PC-3 (cell line): ENCODE measurements around a stretch of chr10.

DNA sequence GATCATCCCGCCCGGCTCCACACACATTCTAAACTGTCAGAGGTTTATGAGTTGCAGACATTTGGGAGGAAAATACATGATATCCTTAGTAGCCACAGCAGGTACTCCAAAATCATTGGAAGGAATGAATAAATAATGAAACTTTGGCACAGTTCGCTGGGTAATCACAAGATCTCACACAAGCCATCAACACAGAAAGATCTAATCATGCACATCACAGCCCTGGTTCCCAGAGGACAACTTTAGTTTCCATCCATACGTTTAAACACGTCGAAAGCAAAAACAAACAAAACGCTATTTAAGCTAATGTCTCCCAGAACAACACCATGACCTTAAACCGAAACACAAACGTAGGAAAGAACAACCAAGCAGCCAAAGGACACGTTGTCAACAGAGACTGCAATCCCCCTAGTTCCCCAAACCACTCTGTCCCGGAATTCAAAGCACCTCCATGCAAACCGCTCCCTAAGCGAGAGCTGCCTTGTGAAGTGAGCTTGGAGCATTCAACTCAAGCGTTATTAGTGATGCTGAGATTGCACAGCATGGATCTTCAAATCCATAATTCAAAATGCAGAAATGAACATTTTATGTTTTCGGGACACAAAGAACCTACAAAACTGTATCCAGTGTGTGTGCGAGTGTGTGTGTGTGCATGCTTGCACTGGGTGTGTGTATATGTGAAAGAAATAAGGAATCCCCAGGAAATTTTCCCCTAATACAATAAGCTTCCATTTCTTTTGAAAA lies 12.2 kb downstream of the SVIL start:
- RAMPAGE, long total RNA, result no peak

GRCh38 chr10:29647146-29647480 lies 12.3 kb upstream of the SVIL start:
- RAMPAGE, long total RNA, result no peak

GRCh38 chr10:29703152-29703746 lies 68.5 kb upstream of the SVIL start:
- RAMPAGE, long total RNA, result no peak

- RAMPAGE, long total RNA, result no peak
Observed at GRCh38 chr10:29731572-29732483, 97.1 kb upstream of the SVIL start.

DNA sequence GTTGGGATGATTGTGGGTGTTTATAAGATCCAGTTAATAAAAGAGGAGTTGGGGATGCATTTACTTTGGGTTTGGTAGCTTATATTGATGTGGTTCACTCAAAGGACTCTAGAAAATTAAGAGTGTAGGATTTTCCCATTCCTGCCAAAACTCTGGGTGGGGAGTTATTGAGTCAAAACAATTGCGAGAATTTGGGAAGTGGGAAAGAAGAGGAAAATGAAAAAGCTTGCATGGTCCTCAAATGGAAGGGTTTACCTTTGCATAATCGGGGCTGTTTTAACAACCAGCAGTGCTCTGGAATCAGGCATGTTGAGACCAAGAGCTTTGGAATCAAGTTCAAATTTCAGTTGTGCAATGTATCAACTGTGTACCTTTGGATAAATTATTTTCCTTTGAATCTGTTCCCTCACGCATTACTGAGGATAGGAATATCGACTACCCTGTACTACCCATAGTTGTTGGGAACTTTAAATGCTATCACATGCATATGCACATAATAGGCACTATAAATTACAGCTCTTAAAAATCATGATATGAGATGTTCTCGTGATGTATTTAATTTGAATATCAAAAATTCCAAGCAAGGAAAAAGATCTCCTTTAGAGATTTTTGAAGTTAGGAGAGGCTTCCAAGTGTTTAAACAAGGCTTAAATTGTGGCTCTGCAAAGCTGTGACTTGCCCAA lies 205.5 kb downstream of the JCAD start:
- RAMPAGE, long total RNA, result no peak

- RAMPAGE, long total RNA, result no peak
Observed at GRCh38 chr10:29976224-29976640, 83.2 kb downstream of the JCAD start.

GRCh38 chr10:30000232-30000676 lies 59.1 kb downstream of the JCAD start:
- RAMPAGE, long total RNA, result no peak

DNA sequence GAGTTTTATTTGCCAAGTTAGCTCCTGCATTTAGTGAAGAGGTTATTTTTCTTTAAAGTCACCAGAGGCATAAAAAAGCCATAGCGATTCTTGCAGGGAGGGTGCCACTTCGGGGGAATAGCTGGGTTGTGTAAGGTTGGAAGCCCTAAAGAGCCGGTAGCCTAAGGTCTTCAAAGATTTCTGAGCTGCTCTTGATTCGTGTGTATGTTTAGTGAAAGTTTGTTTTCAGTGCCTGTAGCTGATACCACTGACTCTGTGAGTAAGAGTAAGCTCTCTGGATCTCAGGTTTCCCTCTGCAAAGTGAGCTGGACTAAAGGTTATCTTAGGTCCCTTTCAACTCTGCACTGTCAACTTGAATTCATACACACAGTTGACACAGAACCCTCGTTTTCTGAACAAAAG lies 4.4 kb downstream of the MAP3K8 start:
- RAMPAGE, long total RNA, result no peak

DNA sequence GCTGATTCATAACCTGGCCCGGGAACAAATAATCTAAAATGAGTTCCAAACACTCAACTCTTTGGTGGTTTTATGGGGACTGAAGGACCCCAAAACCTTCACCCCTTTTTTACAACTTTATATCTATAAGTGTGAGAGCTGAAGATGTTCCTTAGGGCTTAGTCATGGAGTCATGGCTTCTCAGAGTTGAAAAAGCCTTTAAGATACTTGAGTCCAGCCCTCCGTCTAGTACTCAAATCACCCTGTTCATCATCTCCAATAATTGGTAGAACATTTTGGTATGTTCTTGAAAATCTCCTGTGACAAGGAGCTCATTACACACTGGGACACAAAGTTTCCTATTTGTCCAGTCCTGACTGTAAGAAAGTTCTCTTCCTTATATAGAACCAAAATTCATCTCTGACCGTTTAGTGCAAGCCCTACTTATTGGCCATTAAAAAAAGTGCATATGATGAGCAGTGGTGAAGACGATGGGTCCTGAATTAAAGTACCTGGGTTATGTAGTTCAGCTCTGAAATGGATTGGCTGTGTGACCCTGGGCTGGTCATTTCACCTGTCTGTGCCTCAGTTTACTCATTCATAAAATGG lies 8.8 kb downstream of the MAP3K8 start:
- RAMPAGE, long total RNA, result no peak

DNA sequence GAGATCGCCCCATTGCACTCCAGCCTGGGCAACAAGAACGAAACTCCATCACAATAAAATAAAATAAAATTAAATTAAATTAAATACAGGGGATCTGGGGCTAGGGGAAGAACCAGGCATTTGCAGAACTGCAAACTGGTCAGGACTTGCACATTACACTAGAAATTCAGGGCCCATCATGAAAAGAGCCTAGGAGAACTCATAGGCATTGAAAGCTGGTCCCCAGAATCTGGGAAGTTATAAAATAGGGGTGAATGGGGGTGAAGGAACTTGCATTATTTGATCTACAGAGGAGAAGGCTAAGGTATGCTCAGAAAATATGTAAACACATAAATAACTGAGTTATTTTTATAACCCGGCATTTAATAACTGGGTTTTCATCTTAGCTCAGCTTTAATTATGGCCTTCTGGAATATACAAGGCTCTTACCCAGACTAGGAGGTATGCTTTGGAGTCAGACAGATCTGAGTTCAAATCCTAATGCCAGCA lies 10.5 kb downstream of the MAP3K8 start:
- RAMPAGE, long total RNA, result no peak

- RAMPAGE, long total RNA, result no peak
Observed at GRCh38 chr10:30454232-30455518, 20.7 kb downstream of the MAP3K8 start.

- RAMPAGE, long total RNA, result no peak
Observed at GRCh38 chr10:30455519-30456264, 21.7 kb downstream of the MAP3K8 start.

GRCh38 chr10:30553656-30554900 lies 75.5 kb downstream of the LYZL2 start:
- RAMPAGE, long total RNA, result no peak

DNA sequence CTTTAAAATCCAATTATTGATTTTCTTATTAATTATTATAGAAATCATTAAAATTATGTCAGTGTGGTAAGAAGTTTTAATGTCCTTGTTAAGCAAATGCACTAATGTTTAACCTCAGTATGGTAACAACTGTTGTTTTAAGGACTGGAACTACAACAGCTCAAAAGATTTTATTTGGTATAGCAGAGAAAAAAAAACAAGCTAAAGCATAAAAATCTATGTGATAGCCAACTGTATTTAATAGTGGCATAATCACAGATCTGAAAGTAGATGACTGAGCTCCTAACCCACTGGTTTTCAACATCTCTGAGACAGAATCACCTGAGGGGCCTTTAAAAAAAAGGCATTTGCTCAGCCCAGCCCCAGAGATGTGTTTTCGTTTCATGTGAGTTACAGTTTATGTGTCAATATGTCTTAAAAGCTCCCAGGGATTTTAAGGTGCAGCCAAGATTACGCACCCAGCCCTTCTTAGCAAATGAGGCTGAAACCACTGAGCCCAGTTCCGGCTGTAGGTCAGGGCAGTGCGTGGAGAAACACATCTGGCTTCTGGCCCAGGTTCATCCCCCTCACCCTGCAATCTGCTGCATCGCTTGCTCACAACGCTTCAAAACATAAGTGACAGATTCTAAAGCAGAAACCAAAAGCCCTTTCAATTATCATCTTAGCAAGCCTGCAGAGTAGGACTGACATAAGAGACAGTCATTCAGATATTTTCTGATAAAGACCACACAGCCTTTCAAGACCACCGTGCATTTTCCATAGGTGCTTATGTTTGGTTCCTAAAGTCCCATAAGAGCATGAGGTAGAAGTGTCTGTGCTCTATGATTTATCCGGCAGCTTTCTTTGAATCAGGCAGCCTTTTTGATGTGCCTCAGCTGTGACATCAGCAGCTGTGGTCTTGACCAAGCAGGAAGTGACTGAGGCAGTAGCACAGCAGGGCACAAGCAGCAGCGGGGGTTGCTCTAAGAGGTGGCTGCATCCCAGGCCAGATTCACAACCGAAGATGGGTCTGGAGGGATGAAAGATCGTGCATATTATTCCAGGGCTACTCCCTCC lies 71.9 kb upstream of the LYZL2 start:
- RAMPAGE, long total RNA, result no peak

DNA sequence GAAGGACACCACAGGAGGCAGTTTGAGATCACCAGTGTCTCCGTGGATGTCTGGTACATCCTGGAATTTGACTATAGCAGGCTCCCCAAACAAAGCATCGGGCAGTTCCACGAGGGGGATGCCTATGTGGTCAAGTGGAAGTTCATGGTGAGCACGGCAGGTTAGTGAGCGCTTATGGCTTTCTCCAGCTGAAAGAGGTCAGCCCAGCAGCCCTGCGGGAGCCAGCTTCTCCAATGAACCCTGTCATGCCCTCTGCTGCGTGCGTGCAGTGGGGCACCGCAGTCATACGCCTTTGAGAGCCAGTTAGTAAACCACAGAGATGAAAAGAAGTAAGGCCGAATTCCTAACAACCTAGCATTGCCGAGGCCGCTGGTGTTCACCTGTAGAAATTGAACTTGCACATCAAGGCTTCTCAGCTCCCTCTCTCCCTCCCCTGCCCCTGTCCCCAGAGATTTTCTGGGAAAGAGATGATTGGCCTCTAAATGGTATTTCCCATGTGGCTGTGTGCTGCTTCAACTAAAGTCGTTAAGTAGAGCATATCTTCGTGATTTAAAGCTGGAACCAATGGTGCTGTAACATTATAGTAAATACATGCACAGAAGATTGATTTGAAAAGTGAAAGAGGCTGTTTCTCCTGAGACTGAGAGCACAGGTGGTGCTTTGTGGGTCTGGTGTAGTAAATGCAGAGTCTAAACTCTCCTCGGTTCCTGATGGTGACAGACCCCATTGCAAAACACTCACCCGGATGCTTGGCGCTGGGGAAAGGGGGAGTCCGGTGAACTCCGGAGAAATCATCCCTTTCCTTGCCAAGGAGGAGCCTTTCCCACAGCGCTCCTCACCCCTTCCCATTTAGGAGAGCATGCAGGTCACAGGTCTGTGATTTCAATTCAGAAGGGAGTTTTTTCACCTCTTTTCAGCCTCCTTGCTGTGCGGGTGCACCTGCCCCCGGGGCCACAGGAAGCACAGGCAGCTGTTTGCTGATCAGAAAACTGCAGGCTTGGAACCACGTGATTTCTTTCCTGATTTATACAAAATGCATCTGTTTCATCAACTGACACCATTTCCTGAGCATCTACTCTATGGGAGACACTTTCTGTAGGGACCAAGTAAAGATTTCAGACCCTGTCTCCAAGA lies 75.3 kb upstream of the LYZL2 start:
- RAMPAGE, long total RNA, result no peak

GRCh38 chr10:30705664-30706372 lies 76.3 kb upstream of the LYZL2 start:
- RAMPAGE, long total RNA, result no peak

GRCh38 chr10:30782688-30783121 lies 153.2 kb upstream of the LYZL2 start:
- RAMPAGE, long total RNA, result no peak

DNA sequence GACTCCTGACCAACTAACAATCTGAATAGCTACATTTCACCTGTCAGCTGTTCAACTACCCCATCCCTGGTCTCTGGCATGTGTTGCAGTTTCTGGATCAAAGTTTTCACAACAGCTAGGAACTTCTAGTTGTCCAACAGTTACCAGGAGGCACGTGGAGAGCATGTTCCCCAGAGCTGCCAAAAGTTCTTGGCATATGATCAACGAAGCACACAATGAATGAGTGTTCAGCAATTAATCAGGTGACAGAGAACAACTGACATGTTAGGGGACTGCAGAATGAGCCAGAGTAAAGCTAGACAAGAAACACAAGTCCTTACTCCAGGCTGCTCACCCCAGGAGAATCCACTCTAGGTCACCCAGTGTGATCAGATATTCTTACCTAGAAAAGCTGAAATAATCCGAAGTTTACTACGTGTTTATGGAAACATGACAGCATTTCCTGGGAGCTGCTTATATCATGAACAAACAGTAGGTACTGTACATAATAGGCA lies 50.7 kb downstream of the ZNF438 start:
- RAMPAGE, long total RNA, result no peak

- RAMPAGE, long total RNA, result no peak
Observed at GRCh38 chr10:31029488-31030017, 2.1 kb downstream of the ZNF438 start.

DNA sequence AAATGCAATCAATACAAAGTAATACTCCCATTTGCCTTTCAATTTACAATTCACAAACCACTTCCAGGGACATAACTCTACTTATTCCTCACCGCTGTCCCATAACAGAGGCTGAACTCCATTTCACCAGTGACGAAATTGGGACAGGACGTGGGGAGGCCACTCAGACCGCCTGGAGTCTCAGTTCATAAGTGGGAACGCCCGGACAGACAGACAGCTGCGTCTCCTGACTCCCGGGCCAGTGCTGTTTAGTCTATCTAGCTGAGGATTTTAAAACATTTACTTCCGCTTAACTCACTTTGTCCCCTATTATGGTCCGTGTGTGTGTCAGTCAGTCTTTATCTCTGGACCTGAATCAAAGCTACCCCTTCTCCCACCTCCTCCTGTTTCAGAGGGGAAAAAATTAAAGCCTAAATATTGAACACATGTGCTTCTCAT lies 67.4 kb upstream of the ZNF438 start:
- RAMPAGE, long total RNA, result no peak